Body of pancreas (tissue), 2 donors: ENCODE results near the gene GPR174.

DNA sequence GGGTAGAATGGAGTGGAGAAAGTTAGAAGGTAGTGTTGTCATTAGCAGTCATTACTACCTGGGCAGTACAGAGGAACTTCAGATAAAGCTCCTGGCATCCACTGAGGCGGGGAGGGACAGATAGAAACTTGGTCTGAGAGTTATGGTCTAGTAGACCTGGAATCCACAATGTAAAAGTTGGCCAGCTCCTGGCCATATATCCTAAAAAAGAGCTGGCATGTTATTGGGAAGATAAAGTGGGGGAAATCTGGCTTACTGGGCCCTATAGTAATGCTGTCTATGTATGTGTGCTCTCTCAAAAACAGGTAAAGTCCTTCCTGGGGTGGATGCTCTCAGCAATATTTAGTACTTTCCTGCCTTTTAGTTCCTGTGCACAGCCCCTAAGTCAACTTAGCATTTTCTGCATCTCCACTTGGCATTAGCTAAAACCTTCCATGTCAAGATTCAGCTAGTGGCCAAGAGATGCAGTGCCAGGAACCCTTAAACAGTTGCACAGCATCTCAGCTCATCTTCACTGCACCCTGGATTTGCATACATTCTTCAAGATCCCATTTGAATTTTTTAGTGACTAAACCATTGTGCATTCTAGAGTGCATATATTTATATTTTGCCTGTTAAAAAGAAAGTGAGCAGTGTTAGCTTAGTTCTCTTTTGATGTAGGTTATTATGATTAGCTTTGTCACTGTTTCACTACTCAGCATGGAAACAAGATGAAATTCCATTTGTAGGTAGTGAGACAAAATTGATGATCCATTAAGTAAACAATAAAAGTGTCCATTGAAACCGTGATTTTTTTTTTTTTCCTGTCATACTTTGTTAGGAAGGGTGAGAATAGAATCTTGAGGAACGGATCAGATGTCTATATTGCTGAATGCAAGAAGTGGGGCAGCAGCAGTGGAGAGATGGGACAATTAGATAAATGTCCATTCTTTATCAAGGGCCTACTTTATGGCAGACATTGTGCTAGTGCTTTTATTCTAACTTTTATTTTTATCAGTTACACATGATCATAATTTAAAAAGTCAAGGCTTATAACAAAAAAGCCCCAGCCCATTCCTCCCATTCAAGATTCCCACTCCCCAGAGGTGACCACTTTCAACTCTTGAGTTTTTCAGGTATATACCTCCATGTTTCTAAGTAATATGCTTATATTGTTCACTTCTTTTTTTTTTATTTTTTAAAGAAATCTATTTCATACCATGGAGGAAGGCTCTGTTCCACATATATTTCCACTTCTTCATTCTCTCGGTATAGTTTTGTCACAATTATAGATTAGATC is 13.5 kb downstream of the TAF9B start:
- PRO-cap, result no peak
- RAMPAGE, long total RNA, 2 experiments, result no peak in any of the 2 experiments

- PRO-cap, result no peak
- RAMPAGE, long total RNA, 2 experiments, result no peak in any of the 2 experiments
These were observed 7.4 kb downstream of the LPAR4 start for GRCh38 chrX:78754779-78755436.

GRCh38 chrX:79078020-79078616 is 66.4 kb upstream of the GPR174 start:
- PRO-cap, result no peak
- RAMPAGE, long total RNA, 2 experiments, result no peak in any of the 2 experiments

- PRO-cap, result no peak
- RAMPAGE, long total RNA, 2 experiments, result no peak in any of the 2 experiments
These were observed at the start of gene GPR174 for GRCh38 chrX:79144182-79144952. Gene GPR174 (plus strand): TSS chrX:79144688.

DNA sequence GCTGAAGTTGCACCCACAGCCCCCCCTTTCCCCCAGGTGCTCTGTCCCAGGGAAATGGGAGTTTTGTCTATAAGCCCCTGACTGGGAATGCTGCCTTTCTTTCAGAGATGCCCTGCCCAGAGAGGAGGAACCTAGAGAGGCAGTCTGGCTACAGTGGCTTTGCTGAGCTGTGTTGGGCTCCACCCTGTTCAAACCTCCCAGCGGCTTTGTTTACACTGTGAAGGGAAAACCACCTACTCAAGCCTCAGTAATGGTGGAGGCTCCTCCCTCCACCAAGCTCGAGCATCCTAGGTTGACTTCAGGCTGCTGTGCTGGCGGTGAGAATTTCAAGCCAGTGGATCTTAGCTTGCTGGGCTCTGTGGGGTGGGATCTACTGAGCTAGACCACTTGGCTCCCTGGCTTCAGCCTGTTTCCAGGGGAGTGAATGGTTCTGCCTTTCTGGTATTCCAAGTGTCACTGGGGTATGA is 41.9 kb downstream of the ITM2A start:
- PRO-cap, result no peak
- RAMPAGE, long total RNA, 2 experiments, result no peak in any of the 2 experiments

GRCh38 chrX:80631338-80631694 is 178.4 kb downstream of the BRWD3 start:
- PRO-cap, result no peak
- RAMPAGE, long total RNA, 2 experiments, result no peak in any of the 2 experiments

GRCh38 chrX:80681099-80681491 is 128.6 kb downstream of the BRWD3 start:
- PRO-cap, result no peak
- RAMPAGE, long total RNA, 2 experiments, result no peak in any of the 2 experiments

- PRO-cap, result no peak
- RAMPAGE, long total RNA, 2 experiments, result no peak in any of the 2 experiments
These were observed 92.2 kb downstream of the BRWD3 start for GRCh38 chrX:80717468-80717872.

GRCh38 chrX:81114691-81115378 is 86.9 kb downstream of the HMGN5 start:
- PRO-cap, result no peak
- RAMPAGE, long total RNA, 2 experiments, result start-site peak on the minus strand in 2 of 2 experiments, at chrX:81114933-81115185 at its widest, 5 to 31 reads per replicate

DNA sequence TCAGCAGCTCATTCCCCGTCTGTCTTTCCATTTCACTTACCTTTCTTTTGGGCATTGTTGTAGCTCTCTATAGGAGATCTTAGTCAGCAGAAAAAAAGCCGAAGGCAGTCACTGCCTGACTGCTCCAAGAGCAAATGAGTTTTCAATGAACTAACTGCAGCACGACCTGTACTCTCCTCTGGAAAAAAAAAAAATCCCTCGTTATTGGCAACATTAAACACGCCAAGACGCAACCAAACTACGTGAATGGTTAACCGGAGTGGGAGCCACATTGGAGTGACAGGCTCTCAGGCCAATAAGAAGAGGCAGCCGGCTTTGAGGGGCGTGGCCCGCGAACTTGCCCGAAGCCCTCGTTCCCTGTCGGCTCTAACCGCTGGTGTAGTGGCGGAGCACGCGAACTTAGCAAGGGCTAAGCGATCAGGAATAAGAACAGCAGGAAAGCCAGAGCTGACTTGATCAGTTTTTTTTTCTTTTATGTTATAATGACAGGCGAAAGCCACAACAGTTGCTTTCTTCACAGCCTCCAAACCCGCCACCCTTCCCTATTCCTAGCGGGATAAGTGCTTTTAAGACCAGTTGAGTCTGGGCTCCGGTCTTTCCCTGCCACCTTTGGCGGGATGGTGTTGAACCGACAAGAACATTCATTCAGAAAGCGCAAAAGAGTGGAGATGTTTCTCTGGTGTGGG is 80.1 kb downstream of the HMGN5 start:
- PRO-cap, result bidirectional peak, plus-strand start at position 373 of the sequence, minus-strand start at position 180 of the sequence
- RAMPAGE, long total RNA, 2 experiments, result start-site peak on the minus strand in 2 of 2 experiments, centred at positions 158 to 169 of the sequence, 19 to 30 reads per replicate

GRCh38 chrX:81262419-81262997 is 60.6 kb downstream of the SH3BGRL start:
- PRO-cap, result no peak
- RAMPAGE, long total RNA, 2 experiments, result no peak in any of the 2 experiments

DNA sequence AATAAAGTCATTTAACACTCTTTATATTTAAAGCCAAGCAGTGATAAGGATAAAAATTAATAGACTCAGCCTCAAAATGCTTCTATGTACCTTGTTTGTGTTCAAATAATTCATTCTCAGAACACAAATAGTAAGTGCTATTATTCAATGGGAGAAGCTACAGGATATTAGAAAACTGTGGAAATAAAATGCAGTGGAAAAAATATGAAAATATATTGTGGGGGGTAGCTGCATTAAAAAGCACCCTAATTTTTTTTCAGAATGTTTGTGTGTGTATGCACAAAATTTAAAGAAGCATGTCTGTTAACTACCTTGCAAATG is 11.5 kb upstream of the POU3F4 start:
- PRO-cap, result no peak
- RAMPAGE, long total RNA, 2 experiments, result no peak in any of the 2 experiments

- PRO-cap, result no peak
- RAMPAGE, long total RNA, 2 experiments, result no peak in any of the 2 experiments
These were observed 69.8 kb upstream of the APOOL start for GRCh38 chrX:84933885-84934288.

DNA sequence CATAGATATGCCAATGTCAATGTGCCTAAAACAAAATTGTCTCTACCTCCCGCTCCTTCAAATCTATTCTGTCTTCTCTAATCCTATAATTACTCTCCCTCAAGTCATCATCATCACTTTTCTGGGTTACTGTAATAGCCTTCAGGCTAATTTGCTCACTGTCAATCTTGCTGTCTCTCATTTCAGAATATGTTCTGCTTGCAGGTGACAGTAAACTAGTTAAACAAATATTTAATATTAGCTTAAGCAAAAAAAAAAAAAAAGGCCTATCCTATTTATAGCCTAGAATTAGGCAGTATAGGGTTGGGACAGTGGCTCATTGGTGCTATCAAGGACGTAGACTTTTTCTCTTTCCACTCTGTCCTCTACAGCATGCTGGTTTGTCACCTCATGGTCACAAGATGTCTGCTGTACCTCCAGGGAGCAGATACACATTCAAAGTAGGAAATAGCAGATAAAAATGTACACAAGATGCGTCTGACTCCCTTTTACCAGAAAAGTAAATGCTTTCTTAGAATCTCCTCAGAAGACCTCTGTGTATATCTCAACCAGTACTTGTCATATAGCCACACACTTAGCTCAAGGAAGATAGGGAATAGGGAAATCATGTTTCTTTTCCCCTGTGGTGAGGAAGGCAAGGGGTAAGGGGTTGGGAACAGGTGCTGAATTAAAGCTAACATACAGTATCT is 86.2 kb downstream of the APOOL start:
- PRO-cap, result no peak
- RAMPAGE, long total RNA, 2 experiments, result no peak in any of the 2 experiments

GRCh38 chrX:86725824-86726153 is 577.5 kb downstream of the DACH2 start:
- PRO-cap, result no peak
- RAMPAGE, long total RNA, 2 experiments, result no peak in any of the 2 experiments

GRCh38 chrX:88604661-88605268 is 142.3 kb upstream of the CPXCR1 start:
- PRO-cap, result no peak
- RAMPAGE, long total RNA, 2 experiments, result no peak in any of the 2 experiments

- PRO-cap, result no peak
- RAMPAGE, long total RNA, 2 experiments, result no peak in any of the 2 experiments
These were observed 825 bp downstream of the PABPC5 start for GRCh38 chrX:91435459-91435869.

DNA sequence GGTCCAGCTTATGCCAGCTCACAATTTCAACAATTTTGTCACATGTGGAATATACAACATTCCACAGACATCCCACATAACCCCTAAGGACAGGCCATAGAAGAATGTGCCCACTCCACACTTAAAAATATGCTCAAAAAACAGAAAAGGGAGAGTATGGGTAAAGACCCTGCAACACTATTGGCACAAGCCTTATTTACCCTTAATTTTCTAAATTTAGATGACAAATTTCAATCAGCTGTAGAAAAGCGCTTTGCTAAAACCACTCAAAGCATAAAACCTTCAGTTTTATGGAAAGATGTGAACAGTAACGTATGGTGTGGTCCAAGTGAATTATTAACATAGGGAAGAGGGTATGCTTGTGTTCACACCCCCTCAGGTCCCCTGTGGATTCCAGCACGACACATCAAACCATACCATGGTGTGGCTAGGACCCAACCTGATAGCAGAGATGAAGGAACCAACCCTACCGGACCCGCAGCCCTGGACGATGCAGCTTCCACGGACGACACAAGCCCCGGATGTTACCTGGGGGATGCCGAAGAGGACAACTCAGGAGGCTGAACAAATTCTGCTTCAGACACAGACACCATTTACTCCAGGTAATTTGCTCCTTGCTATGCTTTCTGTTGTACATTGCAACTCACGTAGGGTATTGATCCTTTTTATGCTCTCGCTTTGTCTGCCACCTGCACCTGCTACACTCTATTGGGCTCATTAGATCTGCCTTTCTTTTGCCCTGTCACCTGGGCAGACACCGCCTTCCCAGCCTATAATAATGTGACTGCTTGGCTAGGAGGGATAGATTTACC is 821.1 kb downstream of the FAM133A start:
- PRO-cap, result bidirectional peak, plus-strand start at position 490 of the sequence, minus-strand start at position 526 of the sequence
- RAMPAGE, long total RNA, 2 experiments, result start-site peak on the plus strand in 2 of 2 experiments, centred at positions 385 to 504 of the sequence, 11 to 23 reads per replicate

- PRO-cap, result no peak
- RAMPAGE, long total RNA, 2 experiments, result no peak in any of the 2 experiments
These were observed 360 bp downstream of the RPA4 start for GRCh38 chrX:96884095-96884441.

DNA sequence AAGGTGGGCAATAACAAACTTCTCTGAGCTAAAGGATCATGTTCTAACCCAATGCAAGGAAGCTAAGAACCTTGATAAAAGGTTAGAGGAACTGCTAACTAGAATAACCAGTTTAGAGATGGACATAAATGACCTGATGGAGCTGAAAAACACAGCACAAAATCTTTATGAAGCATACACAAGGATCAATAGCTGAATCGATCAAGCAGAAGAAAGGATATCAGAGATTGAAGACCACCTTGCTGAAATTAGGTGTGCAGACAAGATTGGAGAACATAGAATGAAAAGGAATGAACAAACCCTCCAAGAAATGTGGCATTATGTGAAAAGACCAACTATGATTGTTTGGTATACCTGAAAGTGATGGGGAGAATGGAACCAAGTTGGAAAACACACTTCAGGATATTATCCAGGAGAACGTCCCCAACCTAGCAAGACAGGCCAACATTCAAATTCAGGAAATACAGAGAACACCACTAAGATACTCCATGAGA is 317.7 kb downstream of the RPA4 start:
- PRO-cap, result no peak
- RAMPAGE, long total RNA, 2 experiments, result no peak in any of the 2 experiments